ENCODE results near the genes CWC22 and NEUROD1.

DNA sequence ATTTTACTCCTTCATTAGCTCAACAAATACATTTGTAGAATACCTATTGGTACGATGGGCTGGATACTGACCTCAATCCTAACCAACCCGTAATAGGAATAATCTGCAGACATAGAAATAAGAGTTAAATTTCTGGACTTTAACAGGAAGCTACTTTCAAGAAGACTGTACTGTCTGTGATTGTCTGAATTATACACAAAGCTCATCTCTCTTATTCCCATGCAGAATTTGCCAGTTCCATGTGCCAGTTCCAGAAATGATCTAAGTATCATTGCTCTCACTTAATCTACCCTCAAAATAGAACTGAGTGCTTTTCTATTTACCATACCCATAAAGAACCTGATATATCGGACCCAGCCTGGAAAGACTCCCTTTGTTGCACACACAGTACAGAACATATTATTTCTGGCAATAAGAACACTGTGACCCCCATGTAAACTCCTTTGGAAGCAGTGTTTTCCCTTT, 102.2 kb upstream of the TTN start:
- RRBS = no CpG with 5 or more reads among the region's 3 CpGs
CAGE:
- cytosol, long polyA plus RNA = no peak
- long polyA plus RNA = no peak
- nucleus, long polyA plus RNA = no peak

GRCh38 chr2:179273250-179273968, 8.8 kb upstream of the SESTD1 start:
- RRBS = no CpG with 5 or more reads among the region's 8 CpGs
CAGE:
- cytosol, long polyA plus RNA = no peak
- long polyA plus RNA = no peak
- nucleus, long polyA plus RNA = no peak

GRCh38 chr2:180006561-180007515, at the start of gene CWC22:
CWC22 (minus strand) TSS chr2:180007297.
- RRBS = 3% methylated on average over 10 of the region's 50 CpGs
CAGE:
- cytosol, long polyA plus RNA = start-site peak on the minus strand at chr2:180007082-180007104, 306 reads; start-site peak on the minus strand at chr2:180007261-180007280, 20 reads
- long polyA plus RNA = start-site peak on the minus strand at chr2:180007087-180007118, 1,001 and 1,584 reads in 2 replicates
- nucleus, long polyA plus RNA = start-site peak on the minus strand at chr2:180007084-180007118, 1,490 reads

DNA sequence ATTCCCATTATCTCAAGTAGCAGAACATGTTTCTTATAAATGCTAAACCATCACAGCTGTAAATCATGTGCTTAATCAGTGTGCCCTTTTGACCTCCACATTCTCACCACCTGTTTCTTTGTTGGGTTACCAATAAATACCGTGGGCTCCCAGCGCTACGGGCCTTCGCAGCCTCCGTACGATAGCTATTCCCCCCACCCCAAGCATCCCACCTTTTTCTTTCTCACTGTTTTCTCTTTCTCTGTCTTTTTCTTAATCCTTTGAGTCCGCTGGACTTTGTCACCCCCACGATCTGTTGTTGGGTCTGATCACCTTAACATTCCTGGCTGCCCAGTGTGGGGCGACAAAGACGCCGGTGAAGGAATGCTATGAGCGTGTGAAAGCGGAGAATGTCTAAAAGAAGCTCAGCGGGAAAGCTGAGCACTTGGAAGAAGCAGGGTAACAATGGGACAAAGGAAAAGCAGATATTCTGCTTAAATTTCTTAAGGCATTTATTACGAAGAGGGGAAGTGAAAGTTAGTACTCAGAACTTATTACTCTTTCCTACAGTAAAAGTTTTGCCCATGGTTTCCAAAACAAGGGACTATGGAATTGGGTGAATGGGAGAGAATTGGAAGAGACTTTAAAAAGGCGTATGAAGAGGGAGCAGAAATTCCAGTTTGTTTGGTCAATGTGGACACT, 49.7 kb upstream of the CWC22 start:
- RRBS = no CpG with 5 or more reads among the region's 16 CpGs
CAGE:
- cytosol, long polyA plus RNA = no peak
- long polyA plus RNA = no peak
- nucleus, long polyA plus RNA = no peak

DNA sequence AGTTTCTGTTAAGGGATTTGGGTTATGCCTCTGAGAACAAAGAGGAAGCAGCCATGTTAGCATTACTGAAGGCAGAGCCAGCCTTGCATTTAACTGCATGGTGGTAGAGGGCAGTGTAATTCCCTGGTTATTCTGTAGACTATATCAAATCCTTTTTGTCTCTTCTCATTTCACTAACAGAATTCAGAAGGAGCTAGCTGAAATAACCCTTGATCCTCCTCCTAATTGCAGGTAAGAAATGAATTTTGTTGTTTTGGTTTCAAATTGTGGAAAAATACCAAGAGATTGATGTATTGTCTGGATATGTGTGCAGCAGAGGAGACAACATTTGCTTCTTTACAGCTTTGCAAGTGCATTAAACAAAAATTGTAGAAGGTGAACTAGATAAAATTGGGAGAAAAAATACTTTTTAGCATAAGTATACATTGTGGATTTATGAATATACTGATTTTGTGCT, 3.5 kb downstream of the UBE2E3 start:
CAGE:
- cytosol, long polyA plus RNA = no peak
- long polyA plus RNA = no peak
- nucleus, long polyA plus RNA = start-site peak on the plus strand centred at position 102 of the sequence, 68 bp wide, 10 reads

- RRBS = no CpG with 5 or more reads among the region's 4 CpGs
CAGE:
- cytosol, long polyA plus RNA = no peak
- long polyA plus RNA = no peak
- nucleus, long polyA plus RNA = no peak
Measured at GRCh38 chr2:181142391-181142936, 162.1 kb downstream of the UBE2E3 start.

GRCh38 chr2:181307450-181307962, 149.7 kb upstream of the ITGA4 start:
- RRBS = no CpG with 5 or more reads among the region's 5 CpGs
CAGE:
- cytosol, long polyA plus RNA = no peak
- long polyA plus RNA = no peak
- nucleus, long polyA plus RNA = no peak

GRCh38 chr2:181461996-181462465, 4.8 kb downstream of the ITGA4 start:
- RRBS = no CpG with 5 or more reads among the region's 2 CpGs
CAGE:
- cytosol, long polyA plus RNA = no peak
- long polyA plus RNA = no peak
- nucleus, long polyA plus RNA = no peak

GRCh38 chr2:181463495-181463942, 6.3 kb downstream of the ITGA4 start:
- RRBS = no CpG with 5 or more reads among the region's 3 CpGs
CAGE:
- cytosol, long polyA plus RNA = no peak
- long polyA plus RNA = no peak
- nucleus, long polyA plus RNA = no peak

GRCh38 chr2:181466995-181467728, 10.0 kb downstream of the ITGA4 start:
- RRBS = no CpG with 5 or more reads among the region's 3 CpGs
CAGE:
- cytosol, long polyA plus RNA = no peak
- long polyA plus RNA = no peak
- nucleus, long polyA plus RNA = no peak

DNA sequence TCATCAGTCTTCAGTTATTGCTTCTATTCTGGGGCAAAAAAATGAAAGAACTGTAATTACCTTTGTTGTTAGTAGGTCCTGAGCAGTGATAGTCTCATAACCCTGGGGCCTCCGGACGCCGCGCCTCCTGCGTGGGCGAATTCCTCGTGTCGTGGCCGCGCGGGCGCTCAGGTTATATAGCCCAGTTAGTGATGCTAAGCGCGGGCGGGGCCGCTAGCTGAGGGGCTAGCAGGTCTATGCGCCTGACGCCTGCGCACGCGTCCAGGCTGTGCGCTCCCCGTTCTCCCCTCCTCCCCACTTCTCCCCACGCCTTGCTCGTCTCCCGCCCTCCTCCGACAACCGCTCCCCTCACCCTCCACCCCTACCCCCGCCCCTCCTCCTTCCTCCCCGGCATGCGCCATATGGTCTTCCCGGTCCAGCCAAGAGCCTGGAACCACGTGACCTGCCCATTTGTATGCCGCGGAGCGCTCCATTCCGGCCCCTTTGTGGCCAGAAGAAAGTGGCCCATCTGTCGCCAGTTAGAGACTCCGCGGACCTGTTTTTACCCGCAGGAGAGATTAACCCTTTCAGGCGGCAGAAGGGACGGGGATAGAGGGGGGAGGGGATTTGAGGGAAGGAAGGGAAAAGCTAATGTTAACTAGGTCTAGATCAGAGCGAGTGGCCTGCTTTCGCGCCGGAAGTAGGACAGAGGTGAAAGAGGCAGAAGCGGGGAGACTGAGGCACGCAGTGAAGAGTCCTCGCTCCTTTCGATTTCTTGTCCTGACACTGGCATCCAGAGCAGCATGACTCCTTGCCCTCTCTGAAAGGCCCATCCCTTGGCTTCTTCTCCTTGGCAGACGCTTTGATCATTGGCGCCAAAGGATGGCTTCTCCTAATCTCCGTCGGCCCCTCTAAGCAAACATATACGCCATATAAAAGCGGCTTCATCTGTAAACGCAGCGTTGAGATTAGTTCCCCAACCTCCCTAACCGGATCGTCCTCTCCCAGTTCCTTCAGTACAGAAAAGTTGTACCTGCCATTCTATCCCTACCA, at the start of gene NEUROD1:
Gene NEUROD1 (minus strand): TSS at position 148 of the 1,032 bp plus-strand sequence.
- RRBS = 2% methylated on average over 6 of the region's 61 CpGs
CAGE:
- cytosol, long polyA plus RNA = no peak
- long polyA plus RNA = no peak
- nucleus, long polyA plus RNA = no peak

- RRBS = no CpG with 5 or more reads among the region's 2 CpGs
CAGE:
- cytosol, long polyA plus RNA = no peak
- long polyA plus RNA = no peak
- nucleus, long polyA plus RNA = no peak
Measured at GRCh38 chr2:181728782-181729056, 48.4 kb upstream of the NEUROD1 start.

- RRBS = no CpG with 5 or more reads among the region's 1 CpG
CAGE:
- cytosol, long polyA plus RNA = no peak
- long polyA plus RNA = no peak
- nucleus, long polyA plus RNA = no peak
Measured at GRCh38 chr2:181891530-181891577, 176 bp upstream of the ITPRID2 start.

GRCh38 chr2:182425851-182426355, 933 bp downstream of the PDE1A start:
- RRBS = no CpG with 5 or more reads among the region's 4 CpGs
CAGE:
- cytosol, long polyA plus RNA = no peak
- long polyA plus RNA = no peak
- nucleus, long polyA plus RNA = no peak

DNA sequence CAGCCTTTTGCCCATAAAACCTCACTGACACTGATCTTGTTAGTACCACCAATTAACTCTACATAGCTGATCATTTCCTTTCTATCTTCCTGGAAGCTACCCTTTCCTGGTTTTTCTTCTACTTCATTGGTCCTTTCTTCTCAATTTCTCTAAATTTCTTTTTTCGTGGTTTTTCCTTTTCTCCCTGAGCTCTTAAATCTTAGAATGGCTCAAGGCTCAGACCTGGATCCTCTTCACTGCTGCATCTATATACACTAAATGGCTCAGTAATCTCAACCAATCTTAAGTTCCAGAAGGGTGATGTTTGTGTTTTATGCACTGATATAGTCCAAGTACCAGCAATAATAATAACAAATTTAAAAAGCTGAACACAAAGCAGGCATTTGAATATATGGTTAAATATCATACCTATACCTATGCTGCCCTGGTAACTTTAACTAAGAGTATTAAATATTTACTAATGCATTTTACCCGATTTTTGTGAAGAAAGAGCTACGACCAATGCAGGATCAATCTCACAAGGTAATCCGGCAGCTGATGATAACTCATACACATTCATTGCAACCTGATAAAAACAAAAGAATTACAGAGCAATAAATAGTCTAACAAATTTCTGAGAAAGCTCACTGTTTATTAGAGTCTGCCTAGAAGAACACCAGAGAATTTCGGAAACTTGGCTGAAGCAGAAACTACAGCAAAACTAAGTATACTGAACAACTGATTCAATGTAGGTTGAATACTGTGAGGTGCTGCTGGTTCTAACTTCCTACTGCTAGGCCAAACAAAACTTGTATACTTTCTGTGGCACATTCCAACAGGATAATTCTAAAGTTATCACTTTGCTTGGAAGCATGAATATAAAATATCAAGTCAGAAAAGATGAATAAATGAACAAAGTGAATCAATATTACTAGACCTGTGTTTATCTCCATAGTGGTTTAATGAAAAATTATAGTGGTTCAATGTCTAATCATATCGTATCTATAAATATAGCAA, 64.1 kb upstream of the FRZB start:
- RRBS = no CpG with 5 or more reads among the region's 6 CpGs
CAGE:
- cytosol, long polyA plus RNA = no peak
- long polyA plus RNA = no peak
- nucleus, long polyA plus RNA = no peak

- RRBS = no CpG with 5 or more reads among the region's 4 CpGs
CAGE:
- cytosol, long polyA plus RNA = no peak
- long polyA plus RNA = no peak
- nucleus, long polyA plus RNA = no peak
Measured at GRCh38 chr2:183002878-183003573, 35.2 kb downstream of the NCKAP1 start.

- RRBS = no CpG with 5 or more reads among the region's 5 CpGs
CAGE:
- cytosol, long polyA plus RNA = no peak
- long polyA plus RNA = no peak
- nucleus, long polyA plus RNA = no peak
Measured at GRCh38 chr2:183089223-183089844, 10.8 kb downstream of the DUSP19 start.

- RRBS = no CpG with 5 or more reads among the region's 3 CpGs
CAGE:
- cytosol, long polyA plus RNA = no peak
- long polyA plus RNA = no peak
- nucleus, long polyA plus RNA = no peak
Measured at GRCh38 chr2:183135414-183135928, 11.2 kb downstream of the NUP35 start.

GRCh38 chr2:186006756-186007676, 268.4 kb downstream of the FSIP2 start:
- RRBS = no CpG with 5 or more reads among the region's 1 CpG
CAGE:
- cytosol, long polyA plus RNA = no peak
- long polyA plus RNA = no peak
- nucleus, long polyA plus RNA = no peak

GRCh38 chr2:186669639-186670126, 24.2 kb upstream of the FAM171B start:
- RRBS = no CpG with 5 or more reads among the region's 6 CpGs
CAGE:
- cytosol, long polyA plus RNA = no peak
- long polyA plus RNA = no peak
- nucleus, long polyA plus RNA = no peak